Colon Carcinoma Metastatic in the Brain (tissue), 2 donors: ENCODE measurements around a stretch of chr1.

DNA sequence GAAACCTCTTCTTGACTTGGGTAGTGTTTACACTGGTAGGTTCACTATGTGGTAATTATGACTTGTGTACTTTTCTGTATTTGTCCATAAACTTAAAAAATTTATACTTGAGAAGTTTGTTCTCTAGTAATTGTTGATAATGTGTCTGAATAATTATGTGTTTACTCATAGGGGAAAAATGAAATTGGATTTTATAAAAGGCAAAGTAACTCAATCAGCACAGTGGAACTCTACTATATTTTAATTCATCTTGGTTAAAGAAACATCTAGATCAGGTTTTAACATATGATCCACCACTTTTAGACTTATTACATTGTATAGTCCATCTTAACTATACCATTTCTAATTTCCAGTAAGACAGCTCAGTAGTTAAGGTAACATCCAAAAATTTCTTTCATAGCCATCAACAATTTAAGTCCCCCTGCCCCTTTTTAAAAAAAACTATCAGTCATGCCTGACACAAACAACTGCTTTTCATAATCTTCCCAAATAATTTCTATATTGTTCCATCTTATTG is 12.2 kb downstream of the IVNS1ABP start:
- PRO-cap, 2 experiments = no peak in any of the 2 experiments

DNA sequence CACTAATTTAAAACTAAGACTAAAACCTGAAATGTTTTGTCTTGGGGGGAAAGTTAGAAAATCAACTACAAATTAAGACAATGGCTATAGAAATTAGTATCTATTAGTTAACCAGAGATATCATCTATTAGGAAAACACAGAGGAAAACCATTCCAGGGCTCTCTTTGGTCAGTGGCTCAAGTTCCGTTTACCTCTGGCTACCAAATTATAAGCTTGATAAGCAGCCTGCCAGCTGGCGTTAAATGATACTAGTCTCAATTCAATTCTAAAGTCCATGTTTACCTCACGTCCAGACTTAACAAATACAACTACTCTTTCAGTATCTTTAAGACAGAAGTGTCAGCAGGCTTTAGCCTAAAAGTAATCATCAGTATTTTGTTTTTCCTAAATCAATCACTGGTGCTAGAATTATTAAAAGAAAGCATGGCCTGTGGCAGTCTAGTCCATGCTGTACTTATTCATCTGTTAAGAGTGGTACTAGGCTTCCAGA is 1.7 kb downstream of the IVNS1ABP start:
- PRO-cap, 2 experiments = no peak in any of the 2 experiments

DNA sequence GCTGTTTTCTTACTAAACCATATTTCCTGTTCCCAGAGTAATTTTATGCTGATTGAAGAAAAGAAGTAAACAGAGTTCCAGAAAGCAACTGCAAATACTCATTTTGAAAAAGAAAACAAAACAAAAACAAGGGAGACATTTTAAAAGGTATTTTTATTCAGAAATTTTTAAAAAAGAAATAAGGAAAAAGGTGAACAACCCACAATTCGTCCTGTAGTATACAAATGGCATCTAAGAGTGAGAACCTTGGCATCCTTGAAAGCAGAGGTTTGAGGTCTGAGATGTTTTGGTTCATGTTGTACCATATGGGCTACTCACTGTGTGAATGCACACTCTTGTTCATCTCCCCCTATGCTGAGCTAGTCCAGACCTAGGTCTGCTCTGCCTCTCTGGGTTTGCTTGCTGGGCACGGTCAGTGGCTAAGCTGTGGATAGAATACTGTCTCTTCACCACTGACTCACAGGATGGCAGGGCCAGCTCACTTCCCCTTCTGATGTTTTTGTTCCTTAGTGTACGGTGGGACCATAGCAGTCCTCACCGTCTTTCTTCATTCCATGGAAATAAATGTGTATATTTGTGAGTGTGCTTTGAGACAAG is 56.6 kb upstream of the IVNS1ABP start:
- PRO-cap, 2 experiments = no peak in any of the 2 experiments

DNA sequence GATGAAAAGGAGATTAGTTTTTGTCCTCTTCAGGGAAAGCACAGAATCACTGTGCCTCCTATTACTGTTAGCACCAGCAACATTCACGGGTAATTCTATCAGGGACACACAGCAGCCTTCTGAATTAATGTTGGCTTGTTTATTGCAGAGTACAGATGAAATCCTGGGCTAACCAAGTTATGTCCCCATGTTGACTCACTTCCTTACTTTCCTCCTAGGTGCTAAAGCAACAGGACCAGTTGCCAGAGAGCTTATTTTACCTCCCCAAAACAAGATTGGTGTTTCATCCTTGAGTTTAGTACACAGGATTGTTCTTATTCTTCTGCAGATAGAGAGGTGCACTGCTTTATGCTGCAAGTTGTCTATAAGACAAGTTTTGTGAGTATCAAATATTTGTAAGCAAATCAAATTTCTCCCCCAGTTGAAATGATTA is 57.2 kb upstream of the IVNS1ABP start:
- PRO-cap, 2 experiments = no peak in any of the 2 experiments

GRCh38 chr1:185674128-185674760 is 59.9 kb upstream of the HMCN1 start:
- PRO-cap, 2 experiments = no peak in any of the 2 experiments

DNA sequence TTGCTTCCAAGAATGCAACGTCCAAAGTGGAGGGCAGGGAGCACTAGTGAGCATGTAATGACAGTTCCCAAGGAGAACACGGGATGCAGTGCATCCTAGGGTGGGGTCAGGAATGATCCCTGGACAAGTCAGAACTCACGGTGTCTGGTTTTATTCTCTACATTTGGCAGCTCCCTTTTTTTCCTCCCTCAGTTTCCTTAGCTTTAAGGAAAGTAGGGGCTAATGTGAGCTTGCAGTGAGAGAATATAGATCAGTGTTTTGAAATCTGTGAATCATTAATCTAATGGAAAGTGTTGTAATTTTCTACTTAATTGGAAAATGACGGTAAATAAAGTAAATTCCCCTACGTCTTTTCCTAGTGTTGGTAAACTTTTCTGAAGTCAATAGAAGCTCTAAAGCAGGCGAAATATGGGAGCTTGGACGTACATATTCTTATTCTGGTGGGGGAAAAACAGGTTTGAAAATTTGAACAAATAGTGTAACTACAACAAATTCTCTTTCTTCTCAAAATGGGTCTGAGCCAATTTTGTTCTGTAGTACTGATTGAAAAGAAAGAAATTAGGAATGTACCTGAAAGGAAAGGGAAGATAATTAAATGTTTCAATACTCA is 14.9 kb upstream of the HMCN1 start:
- PRO-cap, 2 experiments = no peak in any of the 2 experiments

- PRO-cap, 2 experiments = no peak in any of the 2 experiments
Measured at GRCh38 chr1:186072910-186073647, 223.0 kb upstream of the PRG4 start.

GRCh38 chr1:186781681-186782059 is 47.1 kb upstream of the PLA2G4A start:
- PRO-cap, 2 experiments = no peak in any of the 2 experiments

DNA sequence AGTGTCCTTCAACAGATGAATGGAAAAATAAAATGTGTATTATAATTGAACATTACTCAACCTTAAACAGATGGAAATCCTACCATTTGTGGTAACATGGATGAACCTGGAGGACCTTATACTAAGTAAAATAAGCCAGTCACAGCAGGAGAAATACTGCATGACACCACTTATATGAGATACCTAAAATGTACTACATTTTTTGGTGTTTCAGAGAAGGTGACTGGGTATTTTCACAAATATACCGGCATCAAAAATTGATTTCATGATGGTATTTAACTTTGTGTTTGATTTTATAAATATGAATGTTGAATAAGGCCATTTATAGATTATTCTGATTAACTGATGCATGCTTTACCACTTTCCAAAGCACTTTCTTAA is 299.8 kb downstream of the PLA2G4A start:
- PRO-cap, 2 experiments = no peak in any of the 2 experiments

GRCh38 chr1:187408514-187408845 is 579.7 kb downstream of the PLA2G4A start:
- PRO-cap, 2 experiments = no peak in any of the 2 experiments

DNA sequence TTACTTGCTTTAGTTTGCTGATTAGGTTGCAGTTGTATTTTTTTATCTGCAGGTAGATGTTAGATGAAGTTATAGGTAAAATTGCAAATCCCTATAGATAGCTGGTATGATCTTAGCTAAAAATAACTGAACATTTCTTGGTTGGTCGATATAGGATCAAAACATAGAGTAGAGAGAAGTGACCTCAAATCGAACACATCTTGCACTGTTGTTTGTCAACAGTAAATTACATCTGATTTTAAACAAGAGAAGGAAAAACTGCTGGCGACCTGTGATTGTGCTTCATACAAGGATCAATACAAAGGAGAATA is 1338.5 kb downstream of the PLA2G4A start:
- PRO-cap, 2 experiments = no peak in any of the 2 experiments

GRCh38 chr1:188377987-188378392 is 1549.2 kb downstream of the PLA2G4A start:
- PRO-cap, 2 experiments = peak in 1 of 2 experiments; most common plus-strand start chr1:188378108 (in 1)

DNA sequence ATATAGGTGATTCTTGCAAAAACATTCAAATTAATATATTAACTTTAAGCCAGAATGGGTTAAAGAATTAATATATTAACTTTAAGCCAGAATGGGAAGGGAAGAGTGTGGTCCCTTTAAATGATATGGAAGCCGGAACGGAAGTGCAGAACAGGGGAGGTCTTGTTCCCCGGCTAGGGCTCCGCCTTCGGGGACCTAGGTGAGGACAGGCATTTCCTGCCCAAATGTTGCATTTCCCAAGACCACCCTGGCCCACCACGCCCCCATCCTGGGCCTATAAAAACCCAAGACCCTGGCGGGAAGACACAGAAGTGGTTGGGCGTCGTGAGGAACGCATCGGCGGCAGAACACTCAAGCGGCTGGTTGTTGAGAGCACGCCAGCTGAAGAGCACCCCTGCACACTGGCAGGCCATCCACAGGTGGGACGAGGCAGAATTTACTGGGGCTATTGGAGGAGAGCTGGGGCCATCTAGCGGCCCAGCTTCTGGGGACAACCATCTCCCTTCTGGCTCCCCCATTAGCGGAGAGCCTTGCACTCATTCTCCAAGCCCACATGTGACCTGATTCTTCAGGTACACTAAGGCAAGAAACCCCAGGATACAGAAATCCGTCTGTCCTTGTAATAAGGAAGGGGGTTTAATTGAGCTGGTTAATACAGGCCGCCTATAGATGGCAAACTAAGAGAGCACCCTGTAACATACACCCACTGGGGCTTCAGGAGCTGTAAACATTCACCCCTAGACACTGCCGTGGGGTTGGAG is 1328.0 kb downstream of the BRINP3 start:
- PRO-cap, 2 experiments = peak in 1 of 2 experiments; most common plus-strand start position 308 of the sequence (in 1)

GRCh38 chr1:189633132-189633483 is 844.6 kb downstream of the BRINP3 start:
- PRO-cap, 2 experiments = no peak in any of the 2 experiments

GRCh38 chr1:190443692-190443991 is 34.0 kb downstream of the BRINP3 start:
- PRO-cap, 2 experiments = no peak in any of the 2 experiments

DNA sequence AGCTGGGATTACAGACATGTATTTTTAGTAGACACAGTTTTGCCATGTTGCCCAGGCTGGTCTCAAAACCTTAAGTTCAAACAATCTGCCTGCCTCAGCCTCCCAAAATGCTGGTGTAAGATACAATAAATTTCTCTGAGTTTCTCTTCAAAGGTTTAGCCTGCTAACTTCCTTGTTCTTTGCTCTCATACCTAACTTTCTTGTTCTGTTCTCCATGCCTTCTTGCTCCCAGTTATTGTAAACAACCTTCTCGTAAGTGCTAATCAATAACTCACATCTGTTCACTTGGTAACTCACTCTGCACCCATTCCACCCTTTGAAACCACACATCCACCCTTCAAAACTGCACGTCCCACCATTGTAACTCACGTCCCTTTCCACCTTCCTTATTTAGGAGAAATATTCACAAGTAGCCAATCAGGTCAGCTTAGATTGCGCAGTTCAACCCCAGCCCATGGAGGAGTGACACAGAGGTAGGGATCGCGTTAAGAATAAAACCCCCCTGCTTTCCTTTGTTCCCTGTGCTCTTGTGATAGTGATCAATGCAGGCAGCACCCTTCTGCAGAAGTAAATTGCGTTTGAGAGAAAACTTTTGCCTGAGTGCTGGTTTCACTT is 789.4 kb upstream of the RGS18 start:
- PRO-cap, 2 experiments = no peak in any of the 2 experiments

- PRO-cap, 2 experiments = no peak in any of the 2 experiments
Measured at GRCh38 chr1:192516222-192517513, 58.9 kb upstream of the RGS1 start.

DNA sequence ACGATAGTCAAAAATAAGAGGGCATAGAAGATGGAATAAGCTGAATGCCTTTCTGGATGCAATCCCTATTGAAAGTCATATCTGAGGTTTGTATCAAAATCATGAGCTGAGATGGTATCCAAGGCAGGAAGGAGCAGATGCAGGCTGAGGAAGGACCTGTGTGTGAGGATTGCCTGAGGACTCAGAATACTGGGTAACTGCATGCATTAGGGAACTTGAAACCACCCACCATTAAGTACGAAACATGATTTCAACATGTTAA is 29.6 kb upstream of the RGS1 start:
- PRO-cap, 2 experiments = no peak in any of the 2 experiments

DNA sequence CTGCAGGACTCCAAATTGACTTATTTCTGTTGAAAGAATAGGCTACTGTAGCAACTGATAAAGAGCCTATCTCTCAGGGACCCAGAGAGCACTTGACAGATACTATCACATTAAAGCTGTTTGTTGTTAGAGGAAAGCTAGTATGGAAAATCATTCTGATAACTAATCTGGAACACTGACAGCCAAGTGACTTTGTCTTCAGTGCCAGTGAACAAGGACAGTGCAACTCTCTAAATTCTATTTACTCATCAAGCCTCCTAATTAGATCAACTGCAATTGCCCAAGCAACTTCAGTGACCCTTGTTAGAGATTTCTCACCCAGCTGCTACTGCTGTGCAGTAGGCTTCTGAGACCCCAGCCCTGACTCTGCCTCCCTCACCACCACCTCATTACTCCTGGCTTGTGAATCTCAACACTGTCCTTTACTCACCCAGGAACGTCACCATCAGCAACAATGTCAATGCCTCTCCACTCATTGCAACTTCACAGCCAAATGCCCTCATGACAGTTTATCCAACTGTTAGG is 7.4 kb upstream of the RGS13 start:
- PRO-cap, 2 experiments = no peak in any of the 2 experiments

DNA sequence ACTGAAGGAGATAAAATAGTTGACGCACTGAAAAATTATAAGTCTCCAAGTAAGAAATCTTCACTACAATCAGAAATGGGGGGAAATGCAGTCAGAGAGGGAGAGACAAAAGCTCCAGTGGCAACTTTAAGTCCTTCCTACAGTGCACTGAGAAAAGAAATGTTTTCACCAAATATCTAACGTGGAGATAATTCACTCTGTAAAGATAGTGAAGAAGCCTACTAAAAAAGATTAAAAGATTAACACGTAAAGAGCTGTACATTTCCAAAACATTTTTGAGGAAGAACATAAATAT is 7.1 kb upstream of the RGS2 start:
- PRO-cap, 2 experiments = no peak in any of the 2 experiments